Spinal cord (tissue), 3 donors: Measurements from ENCODE around the gene TAX1BP1.

DNA sequence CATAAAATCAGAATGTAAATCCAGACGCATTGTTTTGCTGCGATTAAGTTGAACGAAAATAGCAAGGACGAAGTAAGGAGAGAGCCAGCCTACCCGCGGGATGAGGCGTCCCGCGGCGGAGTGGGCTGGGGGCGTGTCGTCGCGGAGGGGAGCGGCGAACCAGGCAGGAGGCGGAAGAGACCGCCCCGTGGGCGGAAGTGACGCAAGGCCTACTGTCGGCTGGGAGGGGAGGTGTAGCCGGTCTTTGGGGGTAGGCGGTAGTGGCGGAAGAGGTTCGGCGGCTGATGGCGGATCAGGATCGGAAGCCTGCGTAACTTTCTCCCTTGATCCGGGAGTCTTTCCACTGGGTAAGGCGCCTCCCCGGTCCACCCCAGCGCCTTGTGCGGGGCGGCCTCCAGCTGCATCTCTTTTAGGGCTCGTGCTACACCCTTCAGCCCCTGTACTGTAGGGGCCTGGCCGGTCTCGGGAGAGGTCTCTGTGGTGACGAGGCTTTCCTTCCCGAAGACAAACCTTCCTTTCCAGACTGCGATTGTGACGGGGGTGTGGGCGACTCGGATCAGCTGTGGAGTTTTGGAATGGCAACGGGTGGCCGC is at the start of gene TAX1BP1:
Gene TAX1BP1 (plus strand): TSS at position 240 of the 593 bp plus-strand sequence.
- PRO-cap: no peak
- RAMPAGE, long total RNA: no peak

DNA sequence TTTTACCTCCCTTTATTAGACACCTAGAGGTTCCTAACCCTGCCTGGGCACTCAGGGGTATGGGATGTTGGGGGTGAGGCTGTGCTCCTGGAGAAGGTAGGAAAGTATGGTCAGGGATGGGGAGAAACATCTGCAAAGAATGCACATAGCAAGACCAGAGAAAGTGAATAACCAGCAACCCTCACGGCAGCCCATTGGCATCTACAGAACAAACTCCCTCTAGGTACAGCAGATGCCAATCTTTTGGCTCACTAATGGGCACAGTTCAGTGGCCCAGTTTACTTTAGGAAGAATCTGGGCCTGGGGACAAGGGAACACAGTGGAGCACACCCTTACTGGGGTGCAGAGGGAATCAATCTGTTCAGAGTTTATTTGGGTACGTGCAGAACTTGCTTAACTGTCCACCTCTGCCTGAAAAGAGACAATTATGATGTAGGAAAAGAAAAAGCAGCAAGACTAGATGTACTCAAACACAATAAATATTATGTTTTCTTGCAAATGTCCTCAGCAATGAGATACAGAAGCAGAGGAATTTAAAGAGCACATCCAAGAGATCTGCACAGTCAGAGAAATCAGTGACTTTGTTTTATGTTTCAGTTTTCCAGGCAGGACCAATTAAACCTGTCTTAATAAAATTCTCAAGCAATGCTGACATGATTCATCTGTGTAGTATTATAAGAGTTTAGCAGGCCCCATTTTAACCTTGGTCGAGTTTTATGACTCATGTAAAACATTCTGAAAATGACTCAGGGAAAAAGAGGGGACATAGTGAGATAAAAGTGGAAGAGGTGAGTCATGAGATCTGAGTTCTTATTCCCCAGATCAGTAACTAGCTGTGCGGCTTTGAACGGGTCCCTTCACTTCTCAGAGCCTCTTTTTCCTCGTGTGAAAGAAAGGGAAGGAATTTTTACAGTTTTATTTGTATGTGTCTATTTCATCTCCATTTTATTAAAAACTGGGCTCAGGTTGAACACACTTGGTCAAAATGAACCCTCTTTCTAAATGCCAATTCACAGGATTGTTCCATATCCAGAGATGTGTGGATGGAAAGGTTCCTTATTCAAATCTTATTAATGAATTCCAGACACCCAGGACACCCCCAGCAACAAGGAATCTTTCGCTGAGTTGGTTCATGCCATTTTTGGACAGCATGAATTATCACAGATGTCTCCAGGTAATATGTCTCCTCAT is 143.5 kb downstream of the JAZF1 start:
- PRO-cap: no peak
- RAMPAGE, long total RNA: no peak

- PRO-cap: no peak
- RAMPAGE, long total RNA: no peak
These were observed 115.2 kb downstream of the JAZF1 start for GRCh38 chr7:28065312-28065829.

DNA sequence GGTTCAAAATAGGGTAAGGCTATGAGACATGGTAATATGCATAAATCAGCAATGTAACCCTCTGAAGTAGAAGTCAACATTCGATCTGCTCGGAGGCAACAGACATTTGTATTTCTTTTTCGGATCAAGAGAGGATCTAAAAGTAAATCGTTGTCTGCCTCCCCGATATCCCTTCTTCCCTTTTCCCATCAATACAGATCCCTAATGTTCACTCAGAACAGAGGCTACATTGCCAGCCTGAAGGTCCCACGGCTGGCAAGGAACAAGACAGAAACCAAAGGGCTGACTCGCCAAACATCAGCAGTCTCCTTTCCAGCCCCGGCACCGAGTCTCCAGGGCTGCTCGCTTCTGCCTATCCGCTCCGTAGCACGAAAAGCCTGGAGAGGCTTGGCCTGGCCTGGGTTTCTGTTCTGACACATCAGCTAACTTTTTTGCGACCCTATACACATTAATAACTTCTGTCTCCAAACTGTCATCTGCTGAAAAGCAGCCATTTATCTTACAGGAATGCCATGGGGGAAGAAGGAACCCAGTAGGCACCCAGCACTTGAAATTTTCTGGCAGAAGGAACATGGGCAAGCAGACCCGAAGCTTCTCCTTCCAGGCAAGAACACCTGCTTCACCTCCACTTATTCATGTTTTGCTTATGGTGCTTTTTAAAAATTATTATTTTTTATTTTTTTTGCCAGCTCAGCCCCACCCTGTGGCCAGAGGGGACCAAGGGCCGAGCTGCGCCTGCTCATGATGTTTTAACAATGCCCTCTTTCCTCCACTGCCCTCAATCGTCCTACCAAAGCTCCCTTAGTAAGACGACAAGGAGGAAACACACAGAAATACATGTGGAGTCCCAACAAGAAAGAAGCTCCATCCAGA is 86.3 kb downstream of the JAZF1 start:
- PRO-cap: no peak
- RAMPAGE, long total RNA: no peak

GRCh38 chr7:28149732-28150413 is 30.7 kb downstream of the JAZF1 start:
- PRO-cap: no peak
- RAMPAGE, long total RNA: no peak

- PRO-cap: no peak
- RAMPAGE, long total RNA: no peak
These were observed 56.6 kb upstream of the JAZF1 start for GRCh38 chr7:28237144-28237728.

DNA sequence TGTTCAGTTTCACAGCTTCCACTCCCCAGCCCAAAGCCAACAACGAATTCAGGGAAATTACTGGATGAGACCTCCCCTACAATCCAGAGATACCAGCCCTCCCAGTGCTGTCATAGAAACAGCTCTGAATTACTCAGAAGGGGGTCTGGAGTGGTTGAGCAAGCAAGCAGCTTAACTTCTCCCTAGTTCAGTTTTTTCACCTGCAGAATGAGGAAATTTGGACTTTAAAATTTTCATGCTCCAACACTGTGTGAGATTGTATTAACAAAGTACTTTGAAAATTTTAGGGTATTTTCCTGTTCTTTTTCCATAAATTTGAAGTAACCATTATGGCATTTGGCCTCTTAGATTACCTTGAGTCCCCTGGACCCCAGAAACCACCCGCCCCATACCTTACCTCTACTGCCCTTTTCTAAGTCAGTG is 260.3 kb downstream of the CREB5 start:
- PRO-cap: no peak
- RAMPAGE, long total RNA: no peak

GRCh38 chr7:28890983-28891902 is 66.9 kb downstream of the TRIL start:
- PRO-cap: no peak
- RAMPAGE, long total RNA: no peak

GRCh38 chr7:29136019-29136243 is 10.4 kb downstream of the CPVL start:
- PRO-cap: no peak
- RAMPAGE, long total RNA: no peak

DNA sequence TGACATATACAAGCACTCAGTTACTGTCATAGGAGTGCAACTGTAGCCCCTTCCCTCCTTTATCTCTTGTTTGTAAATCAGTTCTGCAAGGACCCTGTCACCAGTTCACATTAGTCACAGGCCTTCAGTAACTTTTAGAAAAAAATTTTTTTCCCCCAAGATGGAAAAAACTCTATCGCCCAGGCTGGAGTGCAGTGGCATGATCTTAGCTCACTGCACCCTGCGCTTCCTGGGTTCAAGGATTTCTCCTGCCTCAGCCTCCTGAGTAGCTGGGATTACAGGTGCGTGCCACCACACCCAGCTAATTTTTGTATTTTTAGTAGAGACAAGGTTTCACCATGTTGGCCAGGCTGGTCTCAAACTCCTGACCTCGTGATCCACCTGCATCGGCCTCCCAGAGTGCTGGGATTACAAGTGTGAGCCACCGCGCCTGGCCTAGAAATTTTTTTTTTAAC is 11.6 kb downstream of the CHN2 start:
- PRO-cap: no peak
- RAMPAGE, long total RNA: no peak

GRCh38 chr7:29211717-29212629 is 17.4 kb downstream of the CHN2 start:
- PRO-cap: no peak
- RAMPAGE, long total RNA: no peak

- PRO-cap: no peak
- RAMPAGE, long total RNA: no peak
These were observed 90.2 kb downstream of the CHN2 start for GRCh38 chr7:29284663-29285259.

- PRO-cap: no peak
- RAMPAGE, long total RNA: no peak
These were observed 94.0 kb downstream of the CHN2 start for GRCh38 chr7:29288418-29289128.

DNA sequence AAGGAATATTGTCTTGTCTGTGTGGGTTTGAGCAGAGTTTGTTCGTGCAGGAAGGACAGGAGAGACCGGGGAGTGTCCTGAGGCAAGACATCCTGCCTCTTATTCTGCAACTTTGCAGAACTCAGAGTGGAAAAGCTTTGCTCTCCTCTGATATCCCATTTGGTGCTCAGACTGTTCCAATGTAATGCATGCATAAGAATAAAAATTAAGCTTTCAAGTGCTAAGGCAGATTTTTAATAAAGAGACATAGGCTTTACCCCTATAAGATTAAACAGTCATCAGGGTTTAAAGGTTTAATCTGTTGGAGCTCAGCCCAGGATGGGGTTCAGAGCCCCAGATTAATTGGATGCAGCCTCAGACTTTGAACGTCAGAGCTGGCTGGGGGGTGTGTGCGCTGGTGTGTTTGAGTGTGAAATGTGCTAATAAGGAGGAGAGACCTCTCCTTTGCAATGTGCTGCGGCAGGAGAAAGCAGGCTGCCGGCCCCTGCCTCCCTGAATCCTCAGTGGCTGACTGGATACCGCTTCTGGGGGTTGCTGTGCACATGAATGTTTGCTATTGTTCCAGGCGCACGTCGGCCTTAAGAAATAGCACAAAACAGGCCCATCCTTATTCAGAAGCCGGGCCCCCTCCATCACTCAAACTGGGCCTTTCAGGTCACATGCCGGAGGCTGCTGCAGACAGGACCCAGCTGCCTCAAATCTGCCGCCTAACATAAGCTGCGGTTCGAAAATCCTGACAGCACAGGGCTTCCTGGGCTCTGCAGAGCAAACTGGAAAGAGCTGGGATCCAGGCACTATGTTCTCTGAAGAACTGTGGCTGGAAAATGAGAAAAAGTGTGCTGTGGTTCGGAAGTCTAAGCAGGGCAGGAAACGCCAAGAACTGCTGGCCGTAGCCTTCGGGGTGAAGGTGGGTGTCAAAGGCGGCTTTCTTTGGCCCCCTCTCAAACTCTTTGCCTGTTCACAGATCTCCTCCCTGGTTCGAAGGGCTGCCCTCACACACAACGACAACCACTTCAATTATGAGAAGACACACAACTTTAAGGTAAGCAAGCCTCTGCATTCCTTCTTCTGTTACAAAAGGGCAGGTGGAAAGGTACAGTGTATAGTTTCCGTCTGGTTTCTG is 84.0 kb upstream of the PRR15 start:
- PRO-cap: no peak
- RAMPAGE, long total RNA: no peak

GRCh38 chr7:29566470-29567043 is 2.9 kb downstream of the PRR15 start:
- PRO-cap: no peak
- RAMPAGE, long total RNA: no peak

DNA sequence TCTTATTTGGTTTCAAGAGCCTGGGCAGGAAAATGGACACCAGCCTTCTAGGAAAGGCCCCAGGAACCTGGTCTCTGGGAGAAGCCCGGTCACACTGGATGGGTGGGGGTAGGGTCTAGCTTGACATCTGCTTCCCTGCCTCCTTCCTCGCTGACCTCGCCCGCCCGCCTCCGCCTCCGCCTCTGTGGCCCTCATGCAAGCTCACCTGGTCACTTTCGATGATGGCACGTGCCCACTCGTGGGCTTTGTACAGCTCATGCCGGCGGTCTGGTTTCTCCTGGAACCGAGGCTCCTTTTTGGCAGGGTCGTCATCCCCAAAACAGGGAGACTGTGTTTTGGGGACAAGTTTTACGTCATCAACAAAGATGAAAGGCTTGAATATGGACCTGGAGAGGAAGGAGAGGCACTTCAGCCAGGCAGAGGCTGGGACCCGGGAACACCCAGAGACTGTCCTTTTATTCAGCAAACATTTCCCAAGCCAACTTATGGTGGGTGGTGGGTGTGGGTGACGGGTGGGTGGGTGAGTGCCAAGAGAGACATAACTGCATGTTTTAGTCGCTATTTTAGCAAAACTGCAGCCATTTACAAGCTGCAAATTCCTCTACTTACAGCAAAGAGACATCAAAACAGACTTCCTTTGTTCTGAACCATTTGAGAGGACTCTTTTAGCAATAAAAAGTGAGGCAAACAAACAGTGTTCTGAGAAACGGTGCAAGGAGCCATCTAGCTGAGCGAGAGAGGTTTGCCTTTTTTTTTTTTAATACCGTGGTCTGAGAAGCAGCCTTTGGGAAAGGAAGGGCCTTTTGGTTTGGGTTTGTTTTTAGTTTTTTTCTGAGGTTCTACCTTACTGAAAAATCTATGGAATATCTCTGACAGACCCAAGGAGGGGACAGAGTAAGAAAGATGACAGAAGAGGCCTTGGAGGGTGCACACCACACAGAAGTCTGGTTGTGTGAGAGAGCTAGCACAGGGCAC is 63.1 kb downstream of the SCRN1 start:
- PRO-cap: no peak
- RAMPAGE, long total RNA: no peak

GRCh38 chr7:30098280-30098735 is 36.5 kb upstream of the MTURN start:
- PRO-cap: no peak
- RAMPAGE, long total RNA: no peak

GRCh38 chr7:30134377-30134701 is 447 bp upstream of the MTURN start:
- PRO-cap: no peak
- RAMPAGE, long total RNA: no peak

DNA sequence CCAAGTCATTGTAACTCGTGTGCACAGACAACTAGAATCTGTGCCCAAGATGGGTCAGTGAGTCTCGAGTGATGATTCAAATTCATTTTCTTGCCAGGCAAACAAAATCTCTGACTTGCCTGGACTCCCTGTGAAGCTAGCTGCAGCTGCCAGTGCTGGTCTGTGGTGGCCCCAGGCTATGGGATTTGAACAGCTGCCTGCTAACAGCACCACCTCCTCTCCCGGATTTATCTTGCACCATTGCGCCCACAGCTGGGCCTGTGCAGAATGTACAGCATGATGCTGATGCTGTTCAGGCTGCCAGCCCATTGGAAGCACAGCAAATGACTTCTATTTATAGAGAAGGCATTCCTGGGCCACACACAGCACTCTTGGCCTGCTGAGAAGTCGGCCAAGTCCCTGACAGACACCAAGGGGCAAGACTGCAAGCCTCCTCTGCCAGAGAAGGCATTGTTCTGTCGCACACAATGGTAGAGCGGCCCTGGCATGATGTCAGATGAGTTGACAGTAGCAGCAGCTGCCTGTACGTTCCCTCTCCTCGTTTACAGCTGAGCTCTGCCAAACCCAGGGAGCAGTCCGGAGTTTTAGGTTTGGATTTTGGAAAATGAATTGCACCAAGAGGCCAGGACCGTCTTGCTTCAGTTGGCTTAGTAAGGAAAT is 38.3 kb downstream of the MTURN start:
- PRO-cap: no peak
- RAMPAGE, long total RNA: no peak

- PRO-cap: no peak
- RAMPAGE, long total RNA: no peak
These were observed 6.6 kb downstream of the ZNRF2 start for GRCh38 chr7:30290873-30291490.